ENCODE data around the gene CDC42SE2.

DNA sequence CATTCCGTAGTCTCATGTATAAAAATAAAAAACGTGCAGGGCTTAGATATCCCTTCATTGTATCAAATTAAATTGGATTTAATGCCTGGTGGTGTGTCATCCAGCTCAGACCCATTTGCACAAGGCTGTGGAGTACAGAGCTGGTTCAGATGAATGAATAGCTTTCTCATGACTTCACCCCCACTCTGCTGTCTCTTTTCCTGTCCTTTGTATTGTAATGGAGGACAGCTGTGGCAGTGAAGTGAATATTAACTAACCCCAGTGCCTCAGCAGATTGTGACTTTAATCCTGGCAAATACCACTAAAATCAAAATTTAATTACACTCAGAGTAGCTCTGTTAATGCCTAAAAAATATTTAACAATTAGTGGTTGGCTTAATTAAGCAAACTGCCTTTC, 626.6 kb upstream of the ZNF608 start:
- PRO-cap, 2 experiments = no peak in any of the 2 experiments

DNA sequence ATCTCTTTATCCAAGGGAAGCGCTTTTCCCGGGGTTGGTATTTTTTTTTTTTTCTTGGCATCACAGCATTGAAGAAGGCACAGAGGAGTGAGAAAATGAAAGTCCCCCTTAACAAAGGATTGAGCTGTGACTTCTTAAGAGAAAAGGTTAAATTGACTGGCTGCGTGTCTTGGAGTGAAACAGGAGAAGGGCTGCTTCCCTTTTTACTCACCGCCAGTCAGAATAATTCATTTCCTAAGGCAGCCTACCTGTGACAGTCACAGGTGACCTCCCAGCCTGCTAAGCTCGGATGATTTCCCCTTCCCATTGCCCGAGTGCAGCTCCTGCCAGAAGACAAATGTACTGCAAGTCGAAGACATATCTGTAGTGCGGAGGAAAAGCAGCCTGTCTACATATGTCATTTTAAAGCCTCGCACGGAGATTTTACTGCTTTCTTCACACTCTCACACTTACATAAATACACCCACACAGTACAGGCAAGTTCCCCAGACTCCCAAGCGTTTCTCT, 665.5 kb upstream of the ZNF608 start:
- PRO-cap, 2 experiments = no peak in any of the 2 experiments

DNA sequence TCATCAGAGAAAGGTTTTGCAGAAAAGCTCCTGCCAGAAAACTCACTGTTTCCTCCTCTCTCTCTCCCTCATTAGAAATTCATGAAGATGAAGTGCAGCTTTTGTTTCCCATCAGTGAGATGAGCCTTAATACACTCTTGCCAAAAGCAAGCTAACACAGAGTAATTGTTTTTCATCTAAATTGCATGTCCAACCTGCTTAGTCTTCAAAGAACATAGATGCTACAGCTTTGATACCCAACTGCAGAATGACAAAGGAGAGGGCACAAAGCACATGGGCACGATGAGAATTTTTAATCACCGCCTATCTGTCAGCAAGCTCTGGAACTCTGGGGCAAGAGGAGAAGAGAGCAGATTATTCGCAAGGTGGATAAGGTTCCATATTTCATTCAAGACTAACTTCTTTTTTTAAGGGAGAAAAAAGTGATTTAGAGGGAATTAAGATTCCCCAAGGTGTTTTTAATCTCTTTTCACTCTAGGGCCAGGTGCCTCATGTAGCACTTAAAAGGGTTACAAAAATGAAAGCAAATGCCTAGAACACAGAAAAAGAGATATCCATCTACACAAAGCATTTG, 142.1 kb upstream of the GRAMD2B start:
- PRO-cap, 2 experiments = peak in 1 of 2 experiments; most common minus-strand start position 328 of the sequence (in 1)

DNA sequence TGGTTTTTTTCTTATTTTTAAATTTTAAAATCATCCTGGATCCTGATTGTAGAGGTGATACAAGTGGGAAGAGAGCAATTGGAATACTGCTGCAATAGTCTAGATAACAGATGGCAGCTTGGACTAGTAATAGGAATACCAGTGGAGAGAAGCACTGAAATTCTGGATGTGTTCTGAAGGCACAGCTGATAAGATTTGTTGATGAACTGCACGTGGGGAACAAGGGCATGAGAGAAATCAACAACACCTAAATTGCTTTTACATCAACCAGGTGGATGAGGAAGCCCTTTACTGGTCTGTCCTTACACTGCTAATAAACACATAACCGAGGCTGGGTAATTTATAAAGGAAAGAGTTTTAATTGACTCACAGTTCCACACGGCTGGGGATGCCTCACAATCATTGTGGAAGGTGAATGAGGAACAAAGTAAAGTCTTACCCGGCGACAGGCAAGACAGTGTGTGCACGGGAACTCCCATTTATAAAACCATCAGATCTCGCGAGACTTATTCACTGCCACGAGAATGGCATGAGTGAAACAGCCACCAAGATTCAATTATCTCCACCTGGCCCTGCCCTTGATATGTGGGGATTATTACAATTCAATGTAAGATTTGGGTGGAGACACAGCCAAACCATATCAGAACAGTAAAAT, 67.4 kb upstream of the GRAMD2B start:
- PRO-cap, 2 experiments = no peak in any of the 2 experiments

DNA sequence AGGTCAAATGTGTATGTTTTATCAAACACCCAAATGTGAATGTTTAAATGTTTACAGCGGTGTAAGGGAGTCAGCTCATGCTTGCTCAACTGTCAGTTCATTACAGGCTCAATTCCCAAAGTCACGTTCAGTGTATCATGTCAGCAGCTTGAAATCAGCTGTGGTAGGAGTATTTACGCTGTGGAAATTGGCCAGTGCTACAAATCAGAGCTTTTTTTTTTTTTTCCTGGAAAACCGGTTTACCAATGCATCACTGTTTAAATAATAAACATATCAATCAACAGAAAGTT, 57.8 kb upstream of the GRAMD2B start:
- PRO-cap, 2 experiments = no peak in any of the 2 experiments

- PRO-cap, 2 experiments = peak in 1 of 2 experiments; most common plus-strand start chr5:126514347 (in 1)
Observed at GRCh38 chr5:126513651-126514667, 81.1 kb downstream of the ALDH7A1 start.

DNA sequence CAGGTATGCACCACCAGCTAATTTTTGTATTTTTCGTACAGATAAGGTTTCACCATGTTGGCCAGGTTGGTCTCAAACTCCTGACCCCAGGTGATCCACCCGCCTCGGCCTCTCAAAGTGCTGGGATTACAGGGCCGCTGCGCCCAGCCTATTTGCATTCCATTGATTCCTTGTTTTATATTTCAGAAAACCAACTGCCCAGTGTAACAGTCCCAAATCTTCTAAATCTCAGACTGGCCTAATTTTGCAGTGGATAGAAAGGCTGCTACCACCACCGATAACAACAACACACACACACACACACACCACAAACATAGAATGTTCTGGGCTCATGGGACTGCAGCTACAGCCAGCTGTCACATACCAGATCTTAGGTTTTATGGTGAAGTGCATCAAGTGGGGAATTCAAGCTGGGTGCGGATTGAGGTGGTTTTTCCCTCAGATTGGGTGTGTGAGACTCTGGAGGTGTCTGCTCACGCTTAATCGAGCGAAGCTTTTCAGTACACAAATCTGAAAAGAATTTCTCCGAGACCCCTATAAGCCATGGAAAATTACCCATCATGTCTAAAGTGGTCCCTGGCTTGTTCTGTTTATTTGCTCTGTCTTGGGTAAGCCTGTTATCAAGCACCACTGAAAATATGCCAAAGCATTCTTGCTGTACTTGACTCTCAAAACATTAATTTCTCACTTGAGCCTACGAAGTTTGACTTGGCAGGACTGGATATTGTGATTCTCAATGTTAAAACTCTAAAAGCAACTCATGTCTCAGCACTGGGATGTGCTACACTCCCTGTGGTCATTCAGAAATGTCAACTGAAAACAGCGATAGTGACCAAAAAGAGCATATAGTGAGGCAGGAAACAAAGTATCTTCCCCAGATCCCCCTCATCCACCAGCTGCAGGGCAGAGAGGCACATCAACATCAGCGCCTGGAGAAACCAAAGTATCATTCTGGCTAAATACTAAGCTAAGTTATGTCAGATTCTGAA, 71.1 kb downstream of the ALDH7A1 start:
- PRO-cap, 2 experiments = no peak in any of the 2 experiments

DNA sequence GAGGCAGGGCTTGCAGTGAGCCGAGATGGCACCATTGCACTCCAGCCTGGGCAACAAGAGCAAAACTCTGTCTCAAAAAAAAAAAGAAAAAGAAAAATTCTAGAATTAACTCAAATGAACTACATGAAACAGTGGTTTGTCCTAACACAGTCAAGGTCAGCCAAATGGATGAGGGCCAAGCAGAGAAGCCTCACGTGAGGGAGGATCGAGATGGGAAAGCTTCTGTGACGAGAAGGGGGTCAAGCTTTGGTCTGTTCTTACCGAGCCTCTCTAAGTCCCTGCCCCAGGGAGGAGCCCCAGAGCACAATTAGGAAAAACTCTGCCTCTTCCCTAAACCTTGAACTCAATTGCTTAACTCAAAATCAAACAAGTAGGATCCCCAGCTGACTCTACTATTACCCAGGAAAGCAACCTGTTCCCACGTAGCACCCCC, 7.4 kb downstream of the ALDH7A1 start:
- PRO-cap, 2 experiments = no peak in any of the 2 experiments

DNA sequence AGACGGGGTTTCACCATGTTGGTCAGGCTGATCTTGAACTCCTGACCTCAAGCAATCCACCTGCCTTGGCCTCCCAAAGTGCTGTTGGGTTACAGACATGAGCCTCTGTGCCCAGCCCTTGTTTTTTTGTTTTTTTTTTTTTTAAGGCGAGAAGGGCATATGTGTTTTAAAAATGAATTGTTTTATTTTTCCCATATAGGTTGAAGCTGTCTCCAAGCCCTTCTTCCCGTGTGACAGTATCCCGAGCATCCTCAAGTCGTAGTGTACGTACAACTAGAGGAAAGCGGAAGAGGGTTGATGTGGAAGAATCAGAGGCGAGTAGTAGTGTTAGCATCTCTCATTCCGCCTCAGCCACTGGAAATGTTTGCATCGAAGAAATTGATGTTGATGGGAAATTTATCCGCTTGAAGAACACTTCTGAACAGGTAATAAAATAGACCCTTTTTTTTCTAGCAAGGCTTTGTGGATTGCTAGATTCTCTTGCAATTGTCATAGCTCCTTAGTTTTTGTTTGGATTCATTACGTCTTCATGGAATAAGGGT, 43.8 kb downstream of the LMNB1 start:
- PRO-cap, 2 experiments = no peak in any of the 2 experiments

DNA sequence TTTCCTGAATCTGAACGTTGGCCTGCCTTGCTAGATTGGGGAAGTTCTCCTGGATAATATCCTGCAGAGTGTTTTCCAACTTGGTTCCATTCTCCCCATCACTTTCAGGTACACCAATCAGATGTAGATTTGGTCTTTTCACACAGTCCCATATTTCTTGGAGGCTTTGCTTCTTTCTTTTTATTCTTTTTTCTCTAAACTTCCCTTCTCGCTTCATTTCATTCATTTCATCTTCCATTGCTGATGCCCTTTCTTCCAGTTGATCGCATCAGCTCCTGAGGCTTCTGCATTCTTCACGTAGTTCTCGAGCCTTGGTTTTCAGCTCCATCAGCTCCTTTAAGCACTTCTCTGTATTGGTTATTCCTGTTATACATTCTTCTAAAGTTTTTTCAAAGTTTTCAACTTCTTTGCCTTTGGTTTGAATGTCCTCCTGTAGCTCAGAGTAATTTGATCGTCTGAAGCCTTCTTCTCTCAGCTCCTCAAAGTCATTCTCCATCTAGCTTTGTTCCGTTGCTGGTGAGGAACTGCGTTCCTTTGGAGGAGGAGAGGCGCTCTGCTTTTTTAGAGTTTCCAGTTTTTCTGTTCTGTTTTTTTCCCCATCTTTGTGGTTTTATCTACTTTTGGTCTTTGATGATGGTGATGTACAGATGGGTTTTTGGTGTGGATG, 118.0 kb downstream of the LMNB1 start:
- PRO-cap, 2 experiments = no peak in any of the 2 experiments

- PRO-cap, 2 experiments = no peak in any of the 2 experiments
Observed at GRCh38 chr5:126987995-126988530, 42.3 kb downstream of the MARCHF3 start.

GRCh38 chr5:127182828-127183312, 107.7 kb upstream of the MEGF10 start:
- PRO-cap, 2 experiments = peak in 1 of 2 experiments; most common plus-strand start chr5:127183014 (in 1)

GRCh38 chr5:127844543-127845046, 141.4 kb downstream of the CCDC192 start:
- PRO-cap, 2 experiments = no peak in any of the 2 experiments

DNA sequence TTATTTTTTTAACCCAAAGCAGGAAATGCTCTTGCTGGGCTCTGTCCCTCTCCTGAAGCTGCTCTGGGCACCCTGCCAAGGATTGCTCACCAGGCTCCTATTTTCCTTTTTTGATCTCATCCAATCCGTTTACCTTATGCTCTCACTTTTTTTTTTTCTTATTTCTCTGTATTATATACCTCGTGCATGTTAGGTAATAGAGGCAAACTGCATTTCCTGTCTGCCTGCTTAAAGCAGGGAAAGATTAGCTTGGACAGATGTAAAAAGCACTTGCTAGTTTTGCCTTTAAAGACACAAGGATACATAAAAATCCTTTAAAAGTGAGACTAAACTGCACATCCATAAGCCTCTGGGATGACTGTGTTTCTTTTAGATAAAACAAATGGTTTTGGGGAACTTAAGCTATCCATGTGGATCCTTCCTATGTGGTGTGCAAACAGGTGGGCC, 124.1 kb upstream of the SLC12A2 start:
- PRO-cap, 2 experiments = no peak in any of the 2 experiments

GRCh38 chr5:128018647-128019364, 64.8 kb upstream of the SLC12A2 start:
- PRO-cap, 2 experiments = no peak in any of the 2 experiments

DNA sequence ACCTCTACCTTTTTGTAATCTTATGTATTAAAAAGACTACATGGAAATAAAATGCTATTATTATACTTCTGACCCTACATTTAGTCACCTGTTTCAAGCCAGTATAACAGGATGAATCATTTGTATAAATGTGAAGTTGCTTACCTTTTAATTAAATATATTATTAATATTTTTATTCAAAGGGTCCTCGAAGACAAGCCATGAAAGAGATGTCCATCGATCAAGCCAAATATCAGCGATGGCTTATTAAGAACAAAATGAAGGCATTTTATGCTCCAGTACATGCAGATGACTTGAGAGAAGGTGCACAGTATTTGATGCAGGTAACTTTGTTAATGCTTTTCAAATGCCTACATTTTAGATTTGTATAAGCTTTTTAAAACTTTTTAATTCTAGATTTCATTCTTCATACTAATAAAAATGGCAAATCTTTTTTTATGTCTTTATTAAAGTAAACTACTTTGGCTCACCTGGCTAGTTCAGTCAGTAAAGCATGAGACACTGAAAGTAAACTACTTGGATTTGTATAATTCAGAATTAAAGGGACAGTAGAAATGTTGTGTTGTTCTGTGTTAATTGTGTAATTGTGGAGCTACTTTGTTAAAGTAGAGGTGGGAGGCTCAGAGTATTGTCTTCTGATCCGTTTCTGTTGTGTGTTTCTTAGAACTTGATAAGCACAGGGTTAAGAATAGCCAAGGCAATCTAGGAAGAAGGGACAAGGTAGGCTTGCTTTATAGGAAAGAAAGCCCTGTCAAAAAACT, 78.1 kb downstream of the SLC12A2 start:
- PRO-cap, 2 experiments = no peak in any of the 2 experiments

- PRO-cap, 2 experiments = no peak in any of the 2 experiments
Observed at GRCh38 chr5:131163725-131164083, 1.4 kb downstream of the HINT1 start.

DNA sequence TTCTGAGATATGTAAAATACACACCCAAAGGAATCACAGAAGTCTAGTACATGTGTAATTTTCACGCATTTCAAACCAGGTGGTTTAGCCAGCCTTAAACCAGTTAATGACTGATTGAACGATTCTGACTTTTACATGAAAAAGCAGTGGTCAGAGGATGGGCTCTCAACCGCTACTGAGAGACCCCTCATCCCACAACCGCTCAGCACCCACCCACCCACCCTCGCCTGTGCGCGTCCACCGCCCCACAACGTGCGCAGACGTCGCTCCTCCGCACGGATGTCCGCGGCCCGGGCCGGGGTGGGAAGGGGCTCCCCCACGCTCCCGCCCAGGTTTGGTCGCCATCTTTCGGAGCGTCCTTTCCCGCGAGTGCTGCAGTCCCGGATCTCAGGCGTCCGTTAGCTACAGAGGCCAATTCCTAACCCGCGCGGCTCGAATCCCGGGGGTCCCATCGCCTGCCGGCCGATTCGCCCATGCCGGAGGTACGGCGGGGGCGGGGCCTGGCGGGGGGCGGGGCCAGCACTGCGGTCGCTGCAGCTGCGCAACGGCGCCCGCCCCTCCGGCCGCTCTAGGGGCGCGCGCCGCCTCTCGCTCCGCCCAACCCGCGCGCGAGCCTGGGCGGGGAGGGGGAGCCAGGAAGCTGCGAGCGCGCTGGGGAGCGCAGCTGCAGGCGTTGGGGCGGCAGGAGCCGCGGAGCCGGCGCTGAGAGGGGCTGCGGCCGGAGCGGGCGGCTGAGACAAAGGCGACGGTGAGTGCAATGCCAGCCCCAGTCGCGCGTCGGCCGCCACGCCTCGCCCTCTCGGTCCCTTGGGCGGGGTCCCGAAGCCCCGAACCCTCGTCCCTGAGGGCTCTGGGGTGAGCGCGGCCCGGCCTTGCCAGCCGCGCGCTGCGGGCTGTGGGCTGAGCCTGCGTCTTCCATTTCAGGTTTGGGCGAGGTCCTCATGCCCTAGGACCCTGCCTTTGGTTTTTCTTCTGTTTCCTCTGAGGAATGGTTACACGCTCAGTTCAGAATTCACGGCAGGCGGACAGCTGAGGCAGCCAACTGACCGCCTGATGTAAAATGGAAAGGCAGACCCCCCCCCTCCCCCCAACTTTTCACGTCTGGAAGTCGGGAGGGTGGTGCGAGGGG, at the start of gene CDC42SE2:
CDC42SE2 (plus strand) TSS at position 635 of the 1,129 bp plus-strand sequence.
- PRO-cap, 2 experiments = peak in 2 of 2 experiments; most common plus-strand start position 663 of the sequence (in 1); most common minus-strand start position 374 of the sequence (in 1)

DNA sequence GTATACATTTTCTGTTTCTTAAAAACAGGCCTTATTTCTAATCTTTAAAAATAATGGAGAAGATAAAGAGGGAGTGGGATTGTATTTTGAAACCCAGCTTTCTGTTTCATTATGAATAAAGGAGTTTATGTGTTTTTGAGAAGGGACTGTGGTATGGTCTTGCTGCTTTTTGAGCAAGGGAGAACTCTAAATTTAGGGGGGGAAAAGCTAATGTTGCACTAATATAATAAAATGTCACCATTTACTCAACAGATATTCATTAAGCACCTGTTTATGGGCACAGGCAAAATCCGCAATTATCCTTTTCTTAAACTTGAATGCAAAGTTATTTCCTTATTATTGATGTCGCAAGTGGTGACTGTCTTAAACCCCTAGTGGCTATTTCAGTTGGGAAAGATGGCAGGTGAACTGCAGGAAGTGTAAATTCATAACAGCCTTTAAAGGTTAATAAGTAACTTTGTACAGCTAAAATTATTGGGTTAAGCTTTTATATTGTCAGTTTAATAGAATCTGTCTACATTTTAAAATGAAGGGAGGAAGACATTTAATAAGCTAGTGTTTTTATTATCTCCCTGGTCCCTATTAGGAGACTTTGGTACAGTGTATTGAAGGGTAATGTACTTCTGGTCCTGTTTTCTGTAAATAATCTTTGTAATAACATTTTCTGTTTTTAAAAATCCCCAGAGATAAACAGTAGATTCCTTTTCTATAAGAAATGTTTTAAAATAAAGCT, 1.6 kb downstream of the CDC42SE2 start:
- PRO-cap, 2 experiments = no peak in any of the 2 experiments

- PRO-cap, 2 experiments = no peak in any of the 2 experiments
Observed at GRCh38 chr5:131298712-131299238, 34.9 kb downstream of the CDC42SE2 start.

All from heart right ventricle (tissue), 2 donors.